CD14-positive monocyte (primary cell): ENCODE measurements around a stretch of chr10.

DNA sequence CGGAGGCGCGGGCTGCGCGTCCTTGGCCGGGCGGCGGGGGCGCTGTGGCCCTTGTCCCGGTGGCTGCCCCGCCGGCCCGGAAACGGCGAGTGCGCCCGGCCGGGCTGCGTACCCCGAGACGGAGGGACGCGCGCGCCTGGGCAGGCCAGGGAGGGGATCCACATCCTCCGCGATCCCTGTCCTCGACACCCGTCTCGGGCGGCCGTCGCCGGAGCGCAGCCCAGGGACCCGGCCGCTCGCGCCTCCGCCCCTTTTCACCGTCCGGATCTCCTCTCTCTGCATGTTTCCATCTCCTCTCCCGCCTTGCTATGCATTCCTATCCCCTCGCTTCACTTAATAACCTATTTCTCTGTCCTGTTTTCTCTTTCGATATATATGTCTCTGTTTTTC lies 729 bp downstream of the PFKFB3 start:
- CAGE, long polyA plus RNA, result no peak

GRCh38 chr10:6246736-6247308 lies 44.1 kb downstream of the PFKFB3 start:
- CAGE, long polyA plus RNA, result no peak

GRCh38 chr10:6274575-6274995 lies 71.9 kb downstream of the PFKFB3 start:
- CAGE, long polyA plus RNA, result no peak

- CAGE, long polyA plus RNA, result no peak
These were observed 179.3 kb downstream of the PFKFB3 start for GRCh38 chr10:6381876-6382527.

GRCh38 chr10:6400230-6400973 lies 179.7 kb downstream of the PRKCQ start:
- CAGE, long polyA plus RNA, result no peak

DNA sequence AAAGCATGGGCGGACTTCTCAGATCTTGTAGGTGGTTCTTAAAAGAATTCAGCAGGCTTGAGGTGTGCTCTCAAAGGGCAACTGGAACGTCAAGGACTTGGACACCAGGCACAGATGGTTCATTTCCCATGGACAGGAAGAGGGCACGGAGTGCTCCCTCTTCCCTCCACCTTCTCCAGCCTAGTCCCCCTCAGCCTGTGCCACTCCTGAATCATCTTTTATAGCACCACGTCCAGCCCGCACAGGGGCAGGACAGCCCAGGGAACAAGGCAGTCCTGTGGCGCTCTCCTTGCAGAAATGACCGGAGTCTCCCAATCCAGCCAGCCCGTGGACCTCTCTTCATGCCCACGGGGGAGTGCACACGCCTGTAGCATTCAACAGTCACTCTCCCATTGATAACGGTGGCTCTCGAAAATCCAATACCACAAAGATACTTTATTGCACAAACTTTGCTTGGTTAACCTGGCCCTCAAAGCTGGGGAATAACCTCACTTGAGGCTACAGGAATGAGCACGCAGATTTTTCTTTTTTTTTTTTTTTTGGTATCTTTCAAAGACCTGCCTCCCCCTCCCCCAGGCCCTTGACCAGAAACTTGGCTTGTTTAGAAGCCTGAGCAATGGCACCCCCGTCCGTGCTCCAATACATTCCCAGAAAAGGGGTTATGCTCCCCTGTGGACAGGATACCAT lies 808 bp downstream of the PRKCQ start:
- CAGE, long polyA plus RNA, result no peak

DNA sequence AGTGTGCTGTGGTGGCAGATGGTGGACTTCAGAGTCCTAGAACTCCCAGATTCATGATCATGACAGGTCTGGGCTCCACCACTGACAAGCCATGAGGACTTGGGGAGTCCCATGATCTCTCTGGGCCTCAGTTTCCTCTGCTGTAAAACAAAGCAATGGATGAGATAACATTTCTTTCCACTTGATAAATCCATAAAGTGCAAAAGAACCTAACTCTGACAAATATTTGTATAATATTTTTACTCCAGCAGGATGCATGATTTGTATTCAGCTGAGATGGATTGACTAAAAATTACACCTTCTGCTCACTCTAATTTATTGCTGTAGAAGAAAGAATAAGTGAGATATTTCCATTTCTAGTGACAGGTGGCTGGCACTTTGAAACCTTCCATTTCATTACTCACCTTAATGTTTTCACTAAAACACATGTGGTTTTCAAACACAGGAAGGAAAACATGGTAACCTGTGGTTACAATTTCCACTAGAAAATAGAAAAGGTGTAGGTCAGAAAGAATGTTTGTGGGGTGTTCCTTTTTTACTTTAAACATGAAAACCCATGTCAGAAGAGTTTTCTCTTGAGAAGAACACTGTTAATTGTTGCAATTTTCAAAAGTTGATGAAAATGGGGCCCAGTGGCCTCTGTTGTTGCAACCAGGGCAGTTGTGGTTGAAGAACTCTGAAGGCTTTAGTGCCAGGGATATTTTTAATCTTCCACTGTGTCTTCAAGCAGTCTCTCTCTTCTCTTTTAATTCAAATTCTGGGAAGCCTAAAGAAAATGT lies 12.0 kb upstream of the PRKCQ start:
- CAGE, long polyA plus RNA, result no peak

- CAGE, long polyA plus RNA, result no peak
These were observed 239.8 kb downstream of the SFMBT2 start for GRCh38 chr10:7170472-7171927.

- CAGE, long polyA plus RNA, result no peak
These were observed 122.7 kb downstream of the SFMBT2 start for GRCh38 chr10:7288116-7288568.

DNA sequence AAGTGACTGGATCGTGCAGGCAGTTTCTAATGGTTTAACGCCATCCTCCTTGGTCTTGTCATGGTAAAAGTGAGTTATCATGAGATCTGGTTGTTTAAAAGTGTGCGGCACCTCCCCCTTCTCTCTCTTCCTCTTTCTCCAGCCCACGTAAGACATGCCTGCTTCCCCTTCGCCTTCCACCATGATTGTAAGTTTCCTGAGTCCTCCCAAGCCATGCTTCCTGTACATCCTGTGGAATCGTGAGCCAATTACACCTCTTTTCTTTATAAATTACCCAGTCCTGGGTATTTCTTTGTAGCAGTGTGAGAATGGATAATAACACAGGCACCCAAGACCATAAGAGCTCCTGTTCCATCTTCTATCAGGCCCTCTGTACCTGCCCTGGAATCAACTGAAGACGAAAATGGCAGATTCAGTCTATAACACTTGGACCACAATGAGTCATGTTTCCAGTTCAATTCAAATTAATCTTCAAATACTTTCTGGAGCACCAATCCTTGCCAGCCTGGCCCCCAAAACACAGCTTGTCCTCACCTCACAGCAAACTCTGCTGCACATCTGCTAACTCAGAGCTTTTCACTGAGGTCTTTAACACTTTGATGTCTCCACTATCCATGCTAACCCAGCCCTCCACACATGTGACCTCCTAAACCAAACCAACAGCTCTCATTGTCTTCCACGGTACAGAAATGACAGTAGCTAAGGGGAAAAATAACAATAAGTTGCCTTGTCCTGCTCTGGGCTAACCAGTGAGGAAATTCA lies 73.2 kb downstream of the SFMBT2 start:
- CAGE, long polyA plus RNA, result no peak

- CAGE, long polyA plus RNA, result no peak
These were observed 13.2 kb downstream of the SFMBT2 start for GRCh38 chr10:7397590-7398139.

GRCh38 chr10:7412253-7412891 lies 1.5 kb upstream of the SFMBT2 start:
- CAGE, long polyA plus RNA, result no peak

DNA sequence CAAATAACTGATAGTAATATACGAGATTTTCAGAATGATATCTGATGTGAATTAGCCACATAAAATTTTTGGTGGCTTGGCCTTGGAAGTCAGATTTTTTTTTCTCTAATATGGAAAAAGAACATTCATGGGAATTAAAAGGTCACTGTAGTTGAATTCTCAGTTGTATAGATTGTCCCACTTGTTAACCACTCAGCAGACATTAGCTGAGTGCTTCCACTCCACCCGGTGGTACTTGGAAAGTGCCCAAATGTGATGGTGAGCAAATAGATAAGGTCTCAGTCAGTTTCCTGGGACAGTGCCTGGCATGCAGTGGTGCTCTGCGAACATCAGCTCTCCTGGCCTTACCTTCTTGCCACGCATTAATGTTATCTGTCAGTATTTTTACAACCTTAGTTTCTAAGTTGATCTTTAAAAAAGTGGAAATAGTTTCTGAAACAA lies 1.4 kb downstream of the ATP5F1C start:
- CAGE, long polyA plus RNA, result no peak

DNA sequence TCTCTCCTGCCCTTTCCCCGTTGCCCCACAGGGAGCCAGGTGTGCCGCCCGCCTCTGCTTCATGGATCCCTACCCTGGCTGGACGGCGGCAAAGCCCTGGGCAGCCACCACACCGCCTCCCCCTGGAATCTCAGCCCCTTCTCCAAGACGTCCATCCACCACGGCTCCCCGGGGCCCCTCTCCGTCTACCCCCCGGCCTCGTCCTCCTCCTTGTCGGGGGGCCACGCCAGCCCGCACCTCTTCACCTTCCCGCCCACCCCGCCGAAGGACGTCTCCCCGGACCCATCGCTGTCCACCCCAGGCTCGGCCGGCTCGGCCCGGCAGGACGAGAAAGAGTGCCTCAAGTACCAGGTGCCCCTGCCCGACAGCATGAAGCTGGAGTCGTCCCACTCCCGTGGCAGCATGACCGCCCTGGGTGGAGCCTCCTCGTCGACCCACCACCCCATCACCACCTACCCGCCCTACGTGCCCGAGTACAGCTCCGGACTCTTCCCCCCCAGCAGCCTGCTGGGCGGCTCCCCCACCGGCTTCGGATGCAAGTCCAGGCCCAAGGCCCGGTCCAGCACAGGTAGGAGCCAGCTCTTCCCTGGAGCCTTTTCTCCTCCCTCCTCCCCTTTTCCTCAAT lies 3.9 kb downstream of the GATA3 start:
- CAGE, long polyA plus RNA, result no peak

GRCh38 chr10:8059353-8059779 lies 4.9 kb downstream of the GATA3 start:
- CAGE, long polyA plus RNA, result no peak

- CAGE, long polyA plus RNA, result no peak
These were observed 8.5 kb downstream of the GATA3 start for GRCh38 chr10:8062780-8063517.

DNA sequence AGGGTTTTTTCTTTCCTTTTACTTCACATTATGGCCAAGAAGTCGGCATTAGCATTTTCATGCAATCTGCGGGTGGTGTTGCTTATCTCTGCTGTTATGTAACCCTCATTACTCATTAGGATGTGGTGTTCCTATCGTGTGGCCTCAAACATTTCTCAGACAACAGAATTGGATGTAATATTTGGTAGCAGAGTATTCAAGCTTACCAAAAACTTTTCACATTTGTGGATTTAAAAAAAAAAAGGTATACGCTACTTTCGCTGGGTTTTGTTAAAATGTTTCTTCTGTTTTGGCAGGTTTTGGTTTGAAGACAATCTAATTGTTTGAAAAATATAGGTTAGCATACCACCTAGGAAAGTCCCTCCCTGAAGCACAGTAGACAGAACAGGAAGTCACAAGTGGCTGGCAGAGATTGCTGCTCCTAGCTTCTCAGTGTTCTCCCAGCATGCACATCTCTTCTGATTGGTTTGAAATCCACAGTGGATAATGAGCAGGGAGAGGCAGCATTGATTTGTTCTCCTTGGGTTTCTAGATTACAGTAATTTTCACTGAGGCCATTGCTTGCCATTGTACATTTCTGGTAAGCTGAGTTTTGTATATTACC lies 128.8 kb downstream of the GATA3 start:
- CAGE, long polyA plus RNA, result no peak

- CAGE, long polyA plus RNA, result no peak
These were observed 722.4 kb downstream of the GATA3 start for GRCh38 chr10:8776805-8777277.

DNA sequence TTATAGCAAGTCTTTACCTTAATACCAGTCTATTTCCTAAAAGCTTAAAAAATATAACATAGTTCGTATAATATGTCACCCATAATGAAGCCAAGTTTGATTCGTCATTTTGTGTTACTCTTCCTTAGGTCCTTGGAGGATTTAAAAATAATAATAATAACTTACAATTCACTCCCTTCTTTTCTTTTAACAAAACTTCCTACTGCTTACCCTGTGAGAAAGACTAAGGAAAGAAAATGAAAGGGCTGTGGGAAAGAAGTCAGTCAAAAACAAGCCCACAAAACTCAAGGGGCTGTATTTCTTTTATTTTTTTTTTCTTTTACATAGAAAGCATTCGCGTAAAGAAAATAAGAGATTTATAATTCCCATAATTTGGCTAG lies 187.3 kb upstream of the CELF2 start:
- CAGE, long polyA plus RNA, result no peak

GRCh38 chr10:10871867-10872784 lies 145.5 kb upstream of the CELF2 start:
- CAGE, long polyA plus RNA, result no peak